ENCODE measurements around the gene BICDL1.

DNA sequence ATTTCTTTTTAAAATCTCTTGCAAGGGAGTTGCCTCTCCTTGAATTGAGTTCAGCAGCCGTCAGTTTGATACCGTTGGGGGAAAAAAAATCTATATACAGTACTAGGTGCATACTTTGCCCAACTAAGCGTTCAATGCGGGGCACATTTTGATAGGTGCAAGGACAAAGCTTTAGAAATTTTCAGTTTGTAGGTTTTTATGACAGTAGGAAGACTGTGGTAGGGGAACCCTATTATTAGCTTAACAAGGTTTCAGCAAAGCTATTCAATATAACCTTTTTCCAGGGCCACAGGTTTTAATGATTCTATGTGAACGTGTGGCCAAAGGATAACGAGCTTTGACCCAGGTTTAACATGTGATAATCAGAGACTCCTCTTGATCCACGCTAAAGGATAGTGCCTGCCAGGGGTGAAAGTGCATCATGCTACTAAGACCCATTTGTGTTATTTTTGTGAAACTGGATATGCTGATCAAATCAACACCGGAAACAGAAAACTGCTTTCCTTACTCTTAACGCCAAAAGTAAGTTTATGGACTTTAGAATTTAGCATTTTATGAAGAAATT, 808 bp upstream of the TAOK3 start:
- PRO-cap = no peak
- RAMPAGE, long total RNA, 2 experiments = no peak in any of the 2 experiments

DNA sequence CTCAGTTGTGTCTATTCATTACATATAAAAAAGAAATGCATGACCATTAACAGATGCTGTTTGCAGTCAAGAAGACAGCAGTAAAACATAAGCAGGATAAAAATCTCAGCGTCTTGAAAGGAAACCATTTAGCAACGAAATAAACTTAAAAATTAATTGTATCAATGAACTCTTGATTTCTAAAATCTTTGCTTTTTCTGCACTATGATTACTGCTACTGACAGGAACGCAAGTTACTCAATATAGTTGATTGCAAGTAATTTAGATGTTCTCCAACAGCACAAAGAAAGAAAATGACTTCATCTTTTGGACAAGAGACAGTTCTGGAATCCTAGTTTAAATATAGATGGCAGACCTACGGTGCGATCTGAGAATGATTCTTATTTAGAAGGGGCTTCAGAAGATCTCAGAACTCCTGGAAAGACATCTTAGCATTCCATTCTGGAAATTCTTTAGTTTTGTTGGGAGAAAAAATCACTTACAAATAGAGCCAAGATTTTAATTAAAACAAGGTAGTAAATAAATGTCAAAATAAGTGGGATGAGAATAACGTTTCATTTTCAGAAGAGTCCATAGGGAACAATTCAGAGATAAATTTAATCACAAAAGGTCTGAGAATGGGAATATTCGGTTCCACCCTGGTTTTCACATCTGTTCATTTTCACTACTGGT, 1.4 kb upstream of the SUDS3 start:
- PRO-cap = unidirectional peak, plus-strand start at position 339 of the sequence
- RAMPAGE, long total RNA, 2 experiments = no peak in any of the 2 experiments

GRCh38 chr12:119037104-119037436, 55.7 kb downstream of the SRRM4 start:
- PRO-cap = unidirectional peak, minus-strand start at chr12:119037221
- RAMPAGE, long total RNA, 2 experiments = no peak in any of the 2 experiments

DNA sequence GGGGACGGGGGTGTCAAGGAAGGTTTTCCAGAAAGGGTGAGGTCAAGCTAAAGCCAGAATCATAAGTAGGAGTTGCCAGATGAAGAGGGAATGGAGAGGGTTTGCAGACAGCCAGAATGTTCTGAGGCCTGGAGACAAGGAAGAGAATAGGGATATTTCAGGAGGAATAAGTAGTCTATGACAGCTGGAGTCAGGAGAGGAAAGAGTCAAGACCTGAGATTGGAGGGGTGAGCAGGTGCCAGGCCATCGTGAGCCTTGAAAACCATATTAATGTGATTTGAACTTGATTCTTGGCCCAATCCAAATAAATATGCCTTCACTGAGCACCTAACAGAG, 29.2 kb upstream of the HSPB8 start:
- PRO-cap = no peak
- RAMPAGE, long total RNA, 2 experiments = no peak in any of the 2 experiments

DNA sequence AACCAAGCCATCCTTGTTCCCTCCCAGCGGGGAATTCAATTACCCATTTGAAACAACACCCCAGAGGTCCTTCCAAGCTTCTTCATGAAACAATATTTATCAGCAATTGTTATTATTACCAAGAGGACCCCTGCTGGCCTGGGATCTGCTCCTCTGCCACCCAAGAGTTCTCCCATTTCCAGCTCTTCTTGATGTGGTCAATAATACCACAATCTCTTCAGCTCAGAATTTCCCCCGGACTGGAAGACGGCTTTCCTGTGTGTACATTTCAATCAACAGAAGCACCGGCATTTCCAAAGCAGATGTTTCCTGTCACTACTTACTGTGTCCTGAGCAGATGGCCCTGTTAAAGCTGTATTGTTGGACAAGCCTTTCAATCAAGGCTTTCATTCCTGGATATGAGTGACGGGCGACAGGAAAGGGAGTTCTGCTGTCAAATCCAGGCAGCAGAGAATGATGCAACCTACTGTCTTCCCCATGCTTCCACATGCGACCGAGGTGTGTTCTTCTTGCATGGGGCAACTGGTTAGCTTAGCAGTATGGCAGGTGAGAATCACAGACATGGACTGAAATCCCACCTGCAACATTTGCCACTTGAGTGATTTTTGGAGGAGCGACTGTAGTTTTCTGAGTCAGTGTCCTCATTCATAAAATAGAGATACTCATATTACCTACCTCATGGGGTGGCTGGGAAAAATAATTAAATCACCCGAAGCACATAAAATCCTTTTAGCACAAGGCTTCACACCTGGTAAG, 76.4 kb upstream of the CCDC60 start:
- PRO-cap = no peak
- RAMPAGE, long total RNA, 2 experiments = no peak in any of the 2 experiments

DNA sequence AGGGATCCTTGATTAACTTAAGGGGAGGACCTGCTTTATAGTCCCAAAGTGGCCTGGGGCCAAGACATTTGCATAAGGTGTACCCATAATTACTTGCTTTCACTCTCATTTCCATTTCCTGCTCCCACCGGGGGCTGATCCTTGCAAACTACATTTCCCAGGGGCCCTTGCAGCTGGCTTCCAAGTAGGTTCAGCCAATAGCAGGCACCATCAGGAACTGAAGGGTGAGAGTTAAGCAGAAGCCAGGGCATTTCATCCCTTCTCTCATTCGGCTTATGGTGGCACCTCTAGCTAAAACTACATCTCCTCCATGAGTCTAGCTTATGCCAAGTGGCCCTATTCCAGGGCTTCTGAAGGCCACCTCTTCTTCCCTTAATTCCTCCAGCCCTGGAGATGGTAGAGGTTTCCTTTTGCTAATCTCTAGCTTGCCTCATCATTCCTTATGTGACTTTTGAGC, 88.8 kb downstream of the CCDC60 start:
- PRO-cap = no peak
- RAMPAGE, long total RNA, 2 experiments = no peak in any of the 2 experiments

GRCh38 chr12:119594740-119595400, 1.3 kb downstream of the TMEM233 start:
- PRO-cap = no peak
- RAMPAGE, long total RNA, 2 experiments = no peak in any of the 2 experiments

- PRO-cap = no peak
- RAMPAGE, long total RNA, 2 experiments = no peak in any of the 2 experiments
Observed at GRCh38 chr12:119686803-119687385, 19.0 kb downstream of the PRKAB1 start.

DNA sequence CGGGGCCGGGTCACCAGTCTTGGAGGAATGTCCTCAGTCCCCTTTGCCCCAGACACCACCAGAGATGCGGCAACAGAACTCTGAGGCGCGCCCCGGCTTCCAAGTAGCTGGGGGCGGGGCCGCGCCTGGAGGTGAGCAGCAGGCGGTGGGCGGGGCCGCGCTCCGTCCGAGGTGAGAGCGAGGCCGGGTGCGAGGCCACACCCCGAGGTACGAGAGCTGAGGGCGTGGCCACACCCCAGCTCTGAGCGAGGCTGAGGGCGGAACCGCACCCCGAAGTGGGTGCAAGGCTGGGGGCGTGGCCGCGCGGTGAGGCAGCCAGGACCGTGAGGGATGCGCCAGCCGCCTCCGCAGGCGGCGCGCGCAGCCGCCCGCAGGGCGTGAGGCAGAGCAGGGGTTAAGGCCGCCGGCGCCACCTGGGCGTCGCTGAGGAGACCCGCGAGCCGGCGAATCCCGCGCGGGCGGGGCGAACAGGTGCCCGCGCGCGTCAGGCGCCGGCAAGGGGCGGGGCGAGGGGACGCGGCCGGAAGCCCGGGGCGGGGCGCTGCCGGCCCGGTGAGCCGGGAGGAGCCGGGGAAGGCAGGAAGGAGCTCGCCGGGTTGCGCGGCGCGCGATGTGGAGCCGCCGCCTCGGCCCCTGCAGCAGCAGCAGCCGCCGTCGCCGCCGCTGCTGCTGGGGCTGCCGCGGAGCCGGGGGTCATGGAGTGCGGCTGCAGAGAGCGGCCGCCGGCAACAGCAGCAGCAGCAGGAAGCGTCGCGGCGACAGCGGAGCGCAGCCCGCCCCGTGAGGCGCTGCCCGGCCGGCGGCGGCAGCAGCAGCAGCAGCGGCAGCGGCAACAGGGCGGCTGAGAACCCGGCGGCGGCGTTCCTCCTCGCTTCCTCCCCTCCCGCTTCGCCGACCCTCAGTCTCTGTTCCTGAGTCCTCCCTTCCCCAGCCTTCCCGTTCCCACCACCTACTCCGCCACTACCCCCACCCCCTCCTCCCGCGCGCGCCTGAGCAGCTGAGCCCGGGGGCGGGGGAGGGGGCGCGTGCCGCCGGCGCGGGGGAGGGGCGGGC, at the start of gene BICDL1:
BICDL1 (plus strand) TSS at position 579 of the 1,053 bp plus-strand sequence.
- PRO-cap = bidirectional peak, plus-strand start at position 314 of the sequence, minus-strand start at position 105 of the sequence; bidirectional peak, plus-strand start at position 555 of the sequence, minus-strand start at position 441 of the sequence
- RAMPAGE, long total RNA, 2 experiments = no peak in any of the 2 experiments

- PRO-cap = no peak
- RAMPAGE, long total RNA, 2 experiments = start-site peak on the plus strand in 1 of 2 experiments, at chr12:119990028-119990216 at its widest, 26 to 232 reads per replicate
Observed at GRCh38 chr12:119989939-119990372, 920 bp downstream of the BICDL1 start.

GRCh38 chr12:120006659-120007260, 17.7 kb downstream of the BICDL1 start:
- PRO-cap = no peak
- RAMPAGE, long total RNA, 2 experiments = no peak in any of the 2 experiments

DNA sequence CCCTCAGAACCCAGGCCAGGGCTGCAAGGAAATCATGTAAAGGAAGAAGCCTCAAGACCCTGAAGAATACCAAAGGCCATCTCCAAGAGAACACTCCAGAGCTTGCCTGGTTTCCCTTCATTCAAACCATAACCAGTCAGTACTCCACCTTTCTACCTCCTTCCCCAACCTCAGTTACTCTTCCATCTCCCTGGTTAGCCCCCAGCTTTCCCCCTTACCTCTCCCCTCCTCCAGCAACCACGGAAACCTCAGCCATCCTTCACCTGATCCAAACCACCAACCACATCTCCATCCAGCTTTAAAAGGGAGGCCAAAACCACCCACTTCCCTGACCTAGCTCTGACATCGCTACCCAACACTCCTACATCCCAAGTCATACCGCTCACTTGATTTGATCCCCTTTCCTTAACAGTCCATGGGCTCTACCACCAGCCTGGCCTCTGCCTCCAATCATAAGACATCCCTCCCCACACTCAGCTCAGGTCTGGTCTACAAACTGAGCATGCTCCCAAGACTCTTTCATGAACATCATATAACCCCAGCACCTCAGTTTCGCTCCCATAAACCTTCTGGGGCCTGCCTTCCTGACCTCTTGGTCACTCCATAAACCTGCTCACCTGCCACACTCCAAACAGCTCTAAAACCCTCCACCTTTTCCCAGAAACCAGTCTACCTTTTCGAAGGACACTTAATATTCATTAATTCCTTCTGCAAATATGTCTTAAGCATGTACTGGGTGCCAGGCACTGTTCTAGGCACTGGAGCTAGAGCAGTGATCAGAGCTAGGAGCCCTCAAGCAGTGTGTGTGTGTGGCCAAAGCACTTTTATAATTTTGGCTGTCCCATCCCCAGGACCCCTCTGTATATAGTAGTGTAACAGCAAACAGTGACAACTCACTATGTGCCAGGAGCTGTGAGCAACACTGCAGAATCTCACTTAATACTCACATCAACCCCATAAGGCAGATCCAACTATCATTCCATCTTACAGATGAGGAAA, 1.3 kb downstream of the RAB35 start:
- PRO-cap = no peak
- RAMPAGE, long total RNA, 2 experiments = no peak in any of the 2 experiments

DNA sequence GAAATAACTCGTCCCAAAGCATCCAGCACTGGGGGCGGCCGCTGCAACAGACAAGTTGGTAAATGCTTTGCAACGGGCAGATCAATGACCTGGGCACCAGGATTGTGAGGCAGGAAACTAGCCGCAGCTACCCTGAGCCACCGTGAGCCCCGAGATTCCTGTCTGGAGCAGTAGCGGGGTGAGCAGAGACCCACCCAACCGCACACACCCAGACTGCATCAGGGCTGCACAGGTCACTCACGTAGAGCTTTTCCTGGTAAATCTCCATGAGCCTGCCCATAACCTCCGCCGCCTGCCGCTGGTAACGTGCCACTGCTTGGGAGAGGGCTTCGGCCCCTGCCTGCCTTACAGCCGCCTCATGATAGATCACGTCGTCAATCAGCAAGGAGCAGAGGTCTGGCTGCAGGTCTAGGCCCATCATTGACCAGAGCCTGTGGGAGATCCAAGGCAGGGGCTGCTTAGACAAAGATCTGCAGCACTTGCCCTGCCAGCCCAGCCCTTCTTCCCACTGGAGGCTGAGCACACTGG, 38.5 kb upstream of the RAB35 start:
- PRO-cap = no peak
- RAMPAGE, long total RNA, 2 experiments = start-site peak on the minus strand in 1 of 2 experiments, centred at position 336 of the sequence, 16 reads per replicate

DNA sequence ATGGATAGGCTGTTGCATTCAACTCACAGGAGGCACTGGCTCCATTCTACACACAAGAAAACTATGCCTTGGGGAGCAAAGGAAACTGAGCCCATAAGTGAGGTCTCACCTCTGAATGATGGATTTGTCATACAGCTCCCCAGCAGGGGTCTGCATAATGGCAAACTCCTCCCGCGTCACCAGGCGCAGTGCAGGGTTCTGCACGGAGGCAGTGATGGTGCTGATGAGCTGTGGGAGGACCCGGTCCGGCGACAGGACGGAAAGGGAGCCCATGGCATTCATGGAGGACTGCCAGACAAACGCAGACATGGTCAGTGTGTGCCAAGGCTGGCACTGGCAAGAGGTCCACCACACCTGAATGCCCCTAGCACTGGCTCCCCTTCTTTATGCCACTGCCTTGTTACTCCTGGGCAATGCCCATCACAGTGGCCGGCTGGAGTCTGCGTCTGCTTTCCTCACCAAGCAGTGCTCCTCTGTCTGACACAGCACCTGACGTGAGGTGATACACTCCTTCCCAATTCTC, 32.7 kb downstream of the GCN1 start:
- PRO-cap = no peak
- RAMPAGE, long total RNA, 2 experiments = no peak in any of the 2 experiments

DNA sequence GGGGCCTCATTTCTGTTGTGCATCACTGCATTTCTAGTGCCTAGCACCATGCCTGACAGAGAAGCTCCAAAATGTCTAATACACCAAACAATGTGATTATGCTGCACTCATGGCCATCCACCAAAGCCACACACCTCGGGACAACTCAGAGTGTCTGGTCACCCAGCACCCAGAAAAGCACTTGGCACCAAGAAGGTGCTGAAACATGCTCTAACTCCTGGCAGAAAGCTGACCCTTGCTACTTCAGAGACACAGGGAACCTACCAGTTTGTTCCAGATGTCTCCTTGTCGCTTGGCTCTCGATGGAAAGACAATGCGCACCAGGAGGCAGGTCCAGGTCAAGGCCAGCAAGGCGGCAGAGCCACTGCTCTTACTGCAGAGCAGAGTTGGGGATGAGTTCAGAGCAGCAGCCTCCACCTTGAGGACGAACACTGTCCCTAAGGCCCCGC, 11.2 kb downstream of the GCN1 start:
- PRO-cap = no peak
- RAMPAGE, long total RNA, 2 experiments = start-site peak on the minus strand in 1 of 2 experiments, centred at position 340 of the sequence, 12 reads per replicate

GRCh38 chr12:120215765-120216258, 14.9 kb upstream of the RPLP0 start:
- PRO-cap = no peak
- RAMPAGE, long total RNA, 2 experiments = no peak in any of the 2 experiments

- PRO-cap = no peak
- RAMPAGE, long total RNA, 2 experiments = no peak in any of the 2 experiments
Observed at GRCh38 chr12:120227550-120228216, 26.8 kb upstream of the RPLP0 start.

DNA sequence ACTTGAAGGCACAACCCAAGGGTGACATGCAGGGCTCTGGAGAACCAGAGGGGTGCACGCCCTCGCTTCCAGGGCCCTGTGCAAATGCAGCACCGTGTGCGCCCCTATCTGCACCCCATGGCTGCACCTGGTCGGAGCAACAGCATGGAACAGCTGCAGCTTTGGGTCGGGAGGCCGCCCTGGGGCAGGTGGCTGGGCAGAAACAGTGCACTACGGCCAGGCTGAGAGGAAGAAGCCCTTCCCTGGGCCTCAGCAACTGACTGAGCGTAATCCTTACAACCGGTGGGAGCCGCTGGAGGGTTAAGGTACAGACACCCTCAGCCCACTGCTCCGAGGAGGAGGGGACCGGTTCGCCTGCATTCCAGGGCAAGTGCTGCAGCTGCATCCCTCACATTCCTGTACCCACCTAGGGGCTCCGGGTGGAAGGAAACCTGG, 27.8 kb upstream of the RPLP0 start:
- PRO-cap = no peak
- RAMPAGE, long total RNA, 2 experiments = no peak in any of the 2 experiments

- PRO-cap = bidirectional peak, plus-strand start at chr12:120235052, minus-strand start at chr12:120235058
- RAMPAGE, long total RNA, 2 experiments = no peak in any of the 2 experiments
Observed at GRCh38 chr12:120234502-120235350, 30.8 kb downstream of the PXN start.

GRCh38 chr12:120235351-120236070, 30.0 kb downstream of the PXN start:
- PRO-cap = no peak
- RAMPAGE, long total RNA, 2 experiments = no peak in any of the 2 experiments

All from lower leg skin (tissue), 2 donors.